Epithelial cell of proximal tubule (primary cell): ENCODE measurements around a stretch of chr3.

DNA sequence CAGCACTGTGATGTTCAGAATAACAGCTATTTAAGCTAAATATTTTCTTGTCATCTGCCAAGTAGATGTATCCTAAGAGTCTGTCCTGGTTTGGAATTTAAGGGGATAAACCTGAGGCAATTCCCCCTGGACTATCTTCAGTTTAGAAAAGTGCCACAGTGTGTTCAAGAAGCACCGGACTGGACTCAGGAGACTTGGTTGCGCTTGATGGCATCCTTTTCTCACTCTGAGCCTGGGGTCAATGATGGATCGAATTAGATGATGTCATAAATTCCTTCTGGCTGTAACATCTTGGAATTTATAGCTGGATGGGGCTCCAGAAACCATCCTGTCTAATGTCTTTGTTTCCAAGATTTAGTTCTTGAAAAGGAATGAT, 280.6 kb downstream of the LPP start:
- RAMPAGE, long total RNA: no peak
- RRBS: no CpG with 5 or more reads among the region's 3 CpGs

- RAMPAGE, long total RNA: no peak
- RRBS: no CpG with 5 or more reads among the region's 7 CpGs
These were observed 300.5 kb downstream of the LPP start for GRCh38 chr3:188454320-188454938.

DNA sequence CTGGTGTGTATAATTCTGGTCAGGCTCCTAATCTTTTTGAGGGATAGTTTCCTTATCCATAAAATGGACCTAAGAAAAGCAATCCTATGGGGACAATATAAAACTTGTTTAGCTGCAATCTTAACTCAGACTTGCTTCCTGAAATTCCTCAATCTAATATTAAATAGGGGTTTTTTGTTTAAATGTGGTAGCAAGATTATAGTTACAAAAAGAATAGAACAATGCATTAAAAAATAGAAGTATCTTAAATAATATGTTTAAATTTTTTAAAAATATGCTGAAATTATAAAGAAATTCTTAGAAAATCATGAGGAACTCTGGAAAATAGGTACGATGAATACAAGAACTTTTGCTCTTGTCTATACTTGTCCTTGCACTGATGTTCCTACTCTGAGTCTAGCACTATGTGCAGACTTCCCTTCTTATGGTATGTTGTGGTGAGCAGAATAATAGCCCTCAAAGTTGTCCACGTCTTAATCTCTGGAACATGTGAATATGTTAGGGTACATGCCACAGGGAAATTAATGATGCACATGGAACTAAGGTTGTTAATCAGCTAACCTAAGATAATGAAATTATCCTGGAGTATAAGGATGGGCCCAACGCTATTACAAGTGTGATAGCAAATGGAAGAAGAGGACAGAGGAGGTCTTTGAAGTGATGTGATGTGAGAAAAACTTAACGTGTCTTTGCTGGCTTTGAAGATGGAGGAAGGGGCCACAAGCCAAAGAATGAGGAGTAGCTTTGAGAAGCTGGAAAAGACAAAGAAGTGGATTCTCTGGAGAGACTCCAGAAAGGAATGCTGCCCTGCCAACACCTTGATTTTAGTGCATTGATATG, 313.3 kb downstream of the LPP start:
- RAMPAGE, long total RNA: no peak
- RRBS: no CpG with 5 or more reads among the region's 4 CpGs

DNA sequence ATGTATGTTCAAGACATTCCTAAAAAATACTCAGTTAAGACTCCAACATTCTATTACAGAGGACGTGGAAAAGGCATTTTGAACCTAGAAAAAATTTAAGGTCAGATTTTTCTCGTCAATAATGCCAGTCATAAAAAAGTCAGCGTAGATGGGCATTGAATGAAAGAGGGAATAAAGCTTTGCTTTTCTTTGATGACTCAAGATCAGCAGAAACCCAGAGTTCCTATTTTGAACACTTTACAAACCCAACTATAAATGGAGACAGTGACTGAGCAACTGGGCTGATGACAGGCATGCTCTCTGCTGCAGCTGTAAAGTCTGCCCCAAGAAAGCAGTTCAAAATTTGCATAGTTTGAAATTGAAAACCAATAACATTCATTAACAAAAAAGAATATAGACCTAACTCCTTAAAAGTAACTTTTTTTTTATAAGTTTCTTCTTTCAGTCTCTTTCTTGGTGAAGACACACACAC, 452.7 kb downstream of the LPP start:
- RAMPAGE, long total RNA: no peak
- RRBS: no CpG with 5 or more reads among the region's 3 CpGs

DNA sequence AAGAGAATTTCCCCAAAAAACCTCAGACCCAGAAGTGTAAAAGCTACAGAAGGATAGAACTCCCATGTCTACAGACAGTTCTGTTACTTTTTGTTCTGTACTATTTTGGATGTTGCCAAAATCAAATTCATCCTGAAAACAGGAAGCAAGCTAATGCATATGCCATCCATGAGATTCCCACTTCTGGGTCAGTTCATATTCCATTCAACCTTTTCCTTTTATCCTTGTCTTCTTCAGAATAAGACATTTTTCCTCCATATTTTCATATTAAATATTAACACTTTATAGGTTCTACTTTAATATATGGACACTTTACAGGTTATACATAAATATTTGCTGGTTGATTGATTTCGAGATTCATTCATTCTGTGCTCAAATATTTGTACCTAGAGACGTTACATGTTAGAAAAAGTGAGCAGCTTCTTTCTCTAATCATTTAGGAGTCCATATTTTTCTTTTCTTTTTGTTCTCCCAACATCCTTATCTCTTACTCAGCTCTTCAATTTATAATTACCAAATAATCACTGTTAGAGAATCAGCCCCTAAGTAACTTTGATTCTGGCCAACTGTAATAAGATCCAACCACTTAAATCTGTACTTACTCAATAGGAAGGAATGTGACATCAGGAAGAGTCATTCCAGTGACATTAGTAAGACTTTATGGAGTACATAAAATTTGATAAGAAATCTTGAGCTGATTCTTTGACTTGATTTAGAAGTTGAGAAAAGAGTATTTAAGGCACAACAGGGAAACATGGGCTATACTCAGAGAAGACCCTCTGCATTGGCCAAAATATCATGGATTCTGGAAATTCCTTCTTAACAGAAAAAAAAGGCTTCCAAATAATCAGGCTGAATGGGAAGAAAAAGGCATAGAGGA, 290.0 kb upstream of the TPRG1 start:
- RAMPAGE, long total RNA: no peak
- RRBS: no CpG with 5 or more reads among the region's 2 CpGs

DNA sequence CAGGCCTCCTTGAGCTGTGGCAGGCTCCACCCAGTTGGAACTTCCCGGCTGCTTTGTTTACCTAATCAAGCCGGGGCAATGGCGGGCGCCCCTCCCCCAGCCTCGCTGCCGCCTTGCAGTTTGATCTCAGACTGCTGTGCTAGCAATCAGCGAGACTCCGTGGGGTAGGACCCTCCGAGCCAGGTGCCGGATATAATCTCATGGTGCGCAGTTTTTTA, 149.1 kb upstream of the TPRG1 start:
- RAMPAGE, long total RNA: no peak
- RRBS: no CpG with 5 or more reads among the region's 11 CpGs

DNA sequence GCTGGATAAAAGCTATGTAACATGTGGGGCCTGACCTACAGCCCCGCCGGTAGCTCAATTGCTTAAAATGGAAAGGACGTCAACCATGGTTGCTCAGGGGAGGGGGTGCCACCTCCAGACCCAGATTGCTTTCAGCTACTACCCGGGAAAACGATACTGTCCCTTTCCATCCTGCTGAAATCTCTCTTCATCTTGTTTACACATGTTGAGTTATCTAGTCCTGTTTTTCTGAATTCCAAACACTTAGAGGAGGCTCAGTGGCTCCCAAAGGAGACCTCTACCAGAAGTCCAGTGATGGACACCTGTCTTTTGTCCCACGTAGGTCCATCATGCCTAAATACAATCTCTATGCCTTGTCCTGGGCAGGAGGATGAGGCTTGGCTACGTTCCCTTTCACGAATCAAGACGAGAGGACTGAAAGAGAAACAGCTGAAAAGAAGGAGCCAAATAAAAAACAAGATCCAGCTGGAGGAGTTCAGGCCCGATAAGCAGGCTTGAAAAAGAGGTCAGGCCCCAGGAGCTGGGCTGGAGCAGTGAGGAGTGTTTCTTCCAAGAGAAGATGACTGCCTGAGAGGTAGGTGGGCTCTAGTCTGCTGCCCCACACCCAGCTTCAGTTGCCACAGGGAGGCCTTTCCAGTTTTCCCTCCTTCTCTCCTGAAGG, 72.0 kb upstream of the TPRG1 start:
- RAMPAGE, long total RNA: no peak
- RRBS: 93% methylated on average over 3 of the region's 10 CpGs

GRCh38 chr3:189166867-189167548, 4.8 kb upstream of the TPRG1 start:
- RAMPAGE, long total RNA: no peak
- RRBS: no CpG with 5 or more reads among the region's 7 CpGs

DNA sequence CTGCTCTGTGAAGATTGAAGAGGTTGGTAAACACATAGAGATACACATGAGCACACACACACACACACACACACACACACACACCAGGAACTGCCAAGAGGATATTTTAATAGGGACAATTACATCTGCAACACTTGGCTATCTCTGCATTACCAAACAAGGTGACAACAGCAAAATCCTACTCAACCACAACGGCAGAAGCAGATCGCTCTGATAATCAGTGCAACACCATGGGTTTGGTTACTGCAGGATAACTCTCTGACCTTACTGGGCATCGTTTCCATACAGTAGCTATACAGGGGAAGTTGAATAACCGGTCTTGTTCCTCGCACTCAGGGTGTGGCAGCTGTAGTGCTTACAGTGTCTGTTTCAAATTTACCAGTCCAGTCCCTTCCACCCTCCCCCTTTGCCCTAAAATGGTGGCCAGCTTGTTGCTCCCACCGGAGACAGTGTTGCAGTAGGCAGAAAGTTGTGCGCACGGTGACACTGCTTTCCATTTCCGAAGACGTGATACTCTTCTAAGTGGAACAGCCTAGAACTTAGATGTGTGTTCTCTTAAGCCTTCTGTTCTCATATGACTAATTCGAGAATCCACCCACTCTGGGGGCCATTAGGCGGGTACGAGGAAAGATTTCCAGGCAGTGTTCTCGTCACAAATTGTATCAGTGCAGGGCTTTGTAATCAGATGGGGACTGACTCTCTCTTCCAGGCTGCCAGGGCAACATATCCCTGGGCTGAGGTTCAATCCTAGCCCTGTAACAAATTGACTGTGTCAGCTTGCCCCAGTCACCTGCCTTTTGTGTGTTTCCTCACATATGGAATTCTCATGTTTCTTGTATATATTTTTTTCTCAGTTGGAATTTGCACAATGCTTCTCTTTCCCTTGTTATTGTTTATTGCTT, 176.1 kb downstream of the P3H2 start:
- RAMPAGE, long total RNA: no peak
- RRBS: no CpG with 5 or more reads among the region's 14 CpGs

- RAMPAGE, long total RNA: no peak
- RRBS: no CpG with 5 or more reads among the region's 4 CpGs
These were observed 66.6 kb downstream of the P3H2 start for GRCh38 chr3:190053866-190054760.

- RAMPAGE, long total RNA: no peak
- RRBS: no CpG with 5 or more reads among the region's 11 CpGs
These were observed 732 bp upstream of the P3H2 start for GRCh38 chr3:190121431-190121827.

DNA sequence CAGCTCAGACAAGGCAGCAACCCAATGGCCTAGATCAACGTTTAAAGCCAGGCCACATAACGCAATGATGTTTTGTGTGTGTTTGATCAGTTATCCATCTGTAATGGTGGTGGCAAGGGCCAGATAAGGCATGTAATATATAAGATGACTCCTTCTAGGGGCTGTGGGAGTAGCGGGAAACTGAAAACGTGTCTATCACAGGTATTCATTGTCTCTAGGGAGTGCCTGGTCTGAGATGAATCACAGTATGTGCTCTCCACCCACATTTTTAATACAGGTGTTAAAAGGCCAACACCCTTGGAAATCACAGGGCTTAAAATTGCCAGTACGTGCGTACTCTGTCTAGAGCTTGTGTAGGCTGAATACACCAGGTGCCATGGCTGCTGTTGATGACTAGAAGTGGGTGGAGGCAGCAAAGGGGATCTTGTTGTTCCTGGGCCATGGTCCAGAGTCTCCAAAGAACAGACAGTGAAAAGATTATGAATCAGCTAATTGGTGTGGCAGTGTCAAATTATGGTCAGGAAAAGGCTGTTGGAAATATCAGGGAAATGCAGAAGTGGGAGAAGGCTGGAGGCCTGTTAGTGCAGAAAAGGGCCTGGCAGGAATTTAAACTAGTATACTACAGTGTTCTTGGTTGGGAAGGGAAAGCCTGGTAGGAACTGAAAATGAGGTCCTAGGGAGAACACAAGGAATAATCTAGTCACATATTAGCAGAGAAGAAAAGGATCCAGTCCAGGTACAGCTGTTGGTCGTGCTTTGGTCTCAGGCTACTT, 35.1 kb upstream of the P3H2 start:
- RAMPAGE, long total RNA: no peak
- RRBS: no CpG with 5 or more reads among the region's 7 CpGs

GRCh38 chr3:190345873-190346300, 23.6 kb upstream of the CLDN1 start:
- RAMPAGE, long total RNA: no peak
- RRBS: no CpG with 5 or more reads among the region's 4 CpGs

- RAMPAGE, long total RNA: no peak
- RRBS: no CpG with 5 or more reads among the region's 5 CpGs
These were observed 66.9 kb downstream of the IL1RAP start for GRCh38 chr3:190580679-190581237.

GRCh38 chr3:190728733-190729179, 133.7 kb downstream of the GMNC start:
- RAMPAGE, long total RNA: no peak
- RRBS: no CpG with 5 or more reads among the region's 5 CpGs

DNA sequence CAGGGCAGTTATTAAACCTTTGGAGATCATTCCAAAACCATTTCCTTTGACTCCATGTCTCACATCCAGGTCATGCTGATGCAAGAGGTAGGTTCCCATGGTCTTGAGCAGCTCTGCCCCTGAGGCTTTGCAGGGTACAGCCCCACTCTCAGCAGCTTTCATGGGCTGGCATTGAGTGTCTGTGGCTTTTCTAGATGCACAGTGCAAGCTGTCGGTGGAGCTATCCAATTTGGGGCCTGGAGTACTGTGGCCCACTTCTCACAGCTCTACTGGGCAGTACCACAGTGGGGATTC, 16.6 kb downstream of the OSTN start:
- RAMPAGE, long total RNA: no peak
- RRBS: no CpG with 5 or more reads among the region's 1 CpG

DNA sequence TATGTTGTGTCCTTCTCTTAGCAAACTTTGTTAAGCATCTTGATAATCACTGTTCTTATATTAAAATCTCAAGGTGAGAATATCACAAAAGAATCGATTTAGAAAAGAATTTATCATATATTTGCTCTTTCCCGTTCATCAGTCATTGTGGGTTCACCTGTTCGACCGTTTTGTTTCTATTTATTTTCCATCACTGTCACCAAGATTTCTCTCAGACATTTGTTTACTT, 53.4 kb downstream of the OSTN start:
- RAMPAGE, long total RNA: no peak
- RRBS: no CpG with 5 or more reads among the region's 4 CpGs

GRCh38 chr3:191253000-191253525, 54.0 kb downstream of the OSTN start:
- RAMPAGE, long total RNA: no peak
- RRBS: no CpG with 5 or more reads among the region's 8 CpGs

DNA sequence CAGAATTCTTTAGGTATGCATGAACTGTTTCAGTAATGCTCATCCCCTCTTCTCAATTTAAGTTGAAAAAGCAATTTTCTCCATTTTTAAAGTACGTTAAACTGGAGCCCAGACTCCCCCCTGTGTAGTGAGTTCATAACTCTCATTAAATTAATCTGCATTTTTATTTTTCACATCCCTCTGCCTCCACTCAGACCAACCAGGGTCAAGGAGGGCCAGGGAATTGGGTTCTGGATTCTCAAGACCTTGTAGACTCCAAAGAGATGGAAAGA, 44.5 kb upstream of the UTS2B start:
- RAMPAGE, long total RNA: no peak
- RRBS: no CpG with 5 or more reads among the region's 1 CpG

GRCh38 chr3:191391774-191392438, 61.6 kb upstream of the UTS2B start:
- RAMPAGE, long total RNA: no peak
- RRBS: no CpG with 5 or more reads among the region's 1 CpG